Hair follicular keratinocyte (primary cell): Measurements from ENCODE around the genes CLDN24 and ENPP6.

- RAMPAGE, long total RNA: no peak
Observed at GRCh38 chr4:178322880-178323222, 880.6 kb upstream of the AGA start.

- RAMPAGE, long total RNA: no peak
Observed at GRCh38 chr4:179169869-179170358, 1727.7 kb upstream of the AGA start.

DNA sequence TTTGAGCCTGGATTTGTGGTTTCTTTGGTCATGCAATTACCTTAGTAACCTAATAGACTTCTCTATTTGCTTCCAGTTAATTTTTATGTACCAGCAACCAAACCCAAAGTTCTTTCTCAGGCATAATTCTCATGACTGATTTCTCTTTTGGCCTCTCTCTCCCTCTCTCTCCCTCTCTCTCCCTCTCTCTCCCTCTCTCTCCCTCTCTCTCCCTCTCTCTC lies 1420.0 kb upstream of the TENM3 start:
- RAMPAGE, long total RNA: no peak

DNA sequence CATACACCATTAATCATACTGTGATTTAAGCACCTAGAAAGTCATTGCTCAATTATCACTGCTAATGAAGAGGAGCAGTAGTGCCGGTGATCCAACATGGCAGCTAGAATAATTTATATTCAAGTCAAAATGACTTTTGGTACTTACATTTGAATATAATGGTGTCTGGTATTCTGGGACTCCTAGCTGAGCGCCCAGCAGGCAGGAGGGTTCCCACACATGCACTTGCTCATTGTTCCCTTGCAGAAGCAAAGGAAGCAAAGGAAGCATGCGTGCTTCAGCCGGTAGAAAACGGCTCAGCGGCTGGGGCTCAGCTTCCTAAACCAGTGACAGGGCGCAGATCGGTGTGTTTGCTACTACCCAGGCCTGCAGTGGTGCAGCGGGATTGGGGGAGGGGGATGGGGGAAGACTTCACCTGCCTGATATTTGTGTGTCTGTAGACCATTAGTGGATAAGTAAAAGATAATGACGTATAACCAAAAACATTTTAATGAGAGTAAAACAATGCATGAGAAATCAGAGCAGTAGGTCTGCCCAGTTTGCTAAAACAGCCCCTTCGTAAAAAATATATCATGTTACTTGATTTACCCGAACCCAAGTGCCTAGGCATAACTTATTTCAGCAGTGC lies 978.3 kb upstream of the TENM3 start:
- RAMPAGE, long total RNA: no peak

DNA sequence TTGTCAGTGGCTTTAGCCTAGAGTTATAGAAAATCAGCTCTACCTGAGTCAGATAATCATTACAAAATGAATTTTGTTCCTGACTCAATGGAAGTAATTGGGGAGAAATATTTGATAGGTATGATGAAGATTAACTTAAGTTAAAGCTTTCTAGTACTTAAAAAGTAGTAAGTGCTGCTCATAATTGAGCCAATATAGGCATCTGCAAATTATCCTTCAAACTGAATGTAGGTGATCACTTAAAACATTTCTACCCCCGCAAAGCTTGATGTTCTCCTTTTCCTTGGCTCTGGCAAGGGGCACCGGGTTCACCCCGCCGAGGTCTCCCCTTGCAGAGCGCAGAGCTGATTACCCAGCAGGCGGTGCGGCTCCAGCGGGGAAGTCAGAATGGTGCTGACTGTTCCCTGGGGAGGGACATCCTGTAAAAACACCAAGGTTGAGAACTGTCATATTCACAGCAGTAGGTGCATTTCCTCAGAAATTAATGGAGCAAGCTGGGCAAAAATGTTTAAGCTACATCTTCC lies 767.5 kb upstream of the TENM3 start:
- RAMPAGE, long total RNA: no peak

DNA sequence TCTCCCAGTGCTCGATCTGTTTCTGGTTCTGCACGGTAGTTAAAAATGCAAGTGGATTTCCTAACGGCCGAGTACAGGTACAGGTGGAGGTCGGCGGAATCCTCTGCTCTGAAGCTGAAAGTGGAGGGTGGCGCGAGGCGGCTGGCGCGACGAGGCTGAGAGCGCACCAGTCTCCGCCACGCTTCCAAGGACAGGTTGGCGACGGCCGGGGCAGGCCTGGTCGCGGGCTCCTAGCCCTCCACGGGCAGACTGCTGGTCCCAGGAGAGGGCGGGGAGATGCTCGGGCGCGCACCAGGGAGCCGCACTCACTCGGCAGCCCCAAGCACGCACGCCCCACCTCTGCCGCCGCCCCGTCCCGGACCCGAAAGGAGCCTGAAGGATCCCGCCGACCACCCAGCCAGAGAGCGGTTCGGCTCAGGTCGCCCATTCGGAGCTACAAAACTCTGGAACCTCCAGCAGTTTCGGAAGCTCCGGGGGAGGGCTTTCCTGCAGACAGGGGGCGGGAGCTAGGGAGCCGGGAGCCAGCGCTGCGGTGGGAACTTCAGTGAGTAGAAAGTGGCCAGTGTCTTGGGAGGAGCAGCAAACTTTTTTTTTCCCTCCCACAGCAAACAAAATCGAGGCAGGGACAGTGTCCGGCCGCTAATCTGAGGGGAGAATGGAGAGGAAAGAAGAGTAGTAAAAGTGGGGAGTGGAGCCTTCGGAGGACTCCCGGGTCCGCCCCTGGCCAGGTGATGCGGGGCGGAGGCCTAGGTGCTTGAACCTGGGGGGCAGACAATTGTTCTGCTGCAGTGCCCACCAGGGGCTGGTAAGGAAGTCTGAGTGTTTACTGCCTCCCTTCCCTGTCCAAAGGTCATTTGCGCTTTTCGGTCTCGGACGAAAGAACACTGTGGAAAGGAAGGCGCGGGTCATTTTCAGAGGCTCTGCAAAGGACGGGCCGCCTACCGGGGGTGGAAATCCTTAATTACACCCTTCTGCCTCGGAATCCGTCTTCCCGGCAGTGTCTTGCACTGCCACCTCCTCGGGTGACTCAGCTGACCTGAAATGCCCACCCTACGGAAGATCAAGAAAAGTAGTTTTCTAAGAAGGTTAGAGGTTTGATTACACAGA lies 100.4 kb upstream of the TENM3 start:
- RAMPAGE, long total RNA: no peak

DNA sequence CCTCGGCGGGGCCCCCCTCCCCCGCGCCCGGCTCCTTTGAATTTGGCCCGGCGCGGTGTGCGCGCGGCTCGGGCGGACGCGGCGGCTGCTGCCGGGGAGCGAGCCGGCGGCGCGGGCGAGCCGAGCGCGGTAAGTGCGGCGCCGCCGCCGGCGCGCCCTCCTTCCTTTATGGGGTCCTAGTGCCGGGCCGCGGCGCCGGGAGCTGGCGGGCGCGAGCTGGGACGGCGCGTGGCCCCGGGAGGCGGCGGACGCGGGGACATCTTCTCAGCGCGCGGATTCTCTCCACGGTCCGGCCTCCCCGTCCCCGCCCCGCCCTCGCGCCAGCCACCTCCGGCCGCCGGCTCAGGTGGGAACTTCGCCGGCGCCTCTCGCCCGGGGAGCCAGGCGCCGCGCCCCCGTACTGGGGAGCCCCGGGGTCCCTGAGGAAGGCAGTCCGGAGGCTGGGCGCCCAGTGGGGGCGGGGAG lies 98.5 kb upstream of the TENM3 start:
- RAMPAGE, long total RNA: no peak

- RAMPAGE, long total RNA: no peak
Observed at GRCh38 chr4:183165498-183165756, 66.4 kb downstream of the WWC2 start.

DNA sequence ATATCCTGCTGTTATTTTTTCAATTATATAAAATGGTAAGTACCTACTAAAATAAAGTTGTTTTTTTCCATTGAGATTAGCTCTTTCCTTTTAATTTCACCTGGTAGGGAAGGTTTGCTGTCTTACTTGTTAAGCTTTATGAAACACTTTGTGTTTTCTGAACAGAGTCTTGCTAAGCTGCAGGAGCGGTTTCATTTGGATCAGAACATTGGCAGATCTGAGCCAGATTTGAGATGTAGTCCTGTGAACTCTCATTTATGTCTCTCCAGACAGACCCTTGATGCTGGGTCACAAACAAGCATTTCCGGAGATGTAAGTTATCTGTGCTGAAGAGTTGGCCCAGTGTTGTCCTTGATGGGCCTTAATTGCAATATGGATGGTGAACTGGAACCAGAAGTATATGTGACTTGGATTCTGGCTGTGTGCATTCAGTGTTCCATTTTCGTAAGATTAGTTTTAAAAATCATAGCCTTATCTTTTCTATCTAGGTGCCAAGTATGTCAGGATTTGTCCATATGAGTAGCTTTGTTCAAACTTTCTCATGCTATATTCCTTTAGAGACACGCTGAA lies 71.4 kb downstream of the CLDN22 start:
- RAMPAGE, long total RNA: no peak

DNA sequence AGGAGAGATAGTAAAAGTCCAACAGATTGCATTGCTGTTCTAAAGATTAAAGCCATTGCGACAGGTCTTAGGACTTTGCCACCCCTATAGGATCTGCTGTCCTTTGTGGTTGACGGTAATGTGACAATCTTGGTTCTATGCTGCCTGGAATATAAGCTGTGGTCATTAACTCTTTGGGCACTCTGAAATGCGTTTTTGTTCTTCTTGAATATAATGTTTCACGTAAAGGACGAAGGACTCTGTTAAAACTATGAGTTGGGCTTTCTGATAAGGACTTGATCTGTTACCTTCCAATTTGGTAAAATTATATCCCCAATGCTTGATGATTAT lies at the start of gene CLDN24:
Gene CLDN24 (minus strand): TSS at position 56 of the 330 bp plus-strand sequence.
- RAMPAGE, long total RNA: no peak

- RAMPAGE, long total RNA: no peak
Observed at GRCh38 chr4:183412774-183413320, 31.6 kb upstream of the CDKN2AIP start.

- RAMPAGE, long total RNA: no peak
Observed at GRCh38 chr4:183482096-183482656, 22.7 kb upstream of the ING2 start.

DNA sequence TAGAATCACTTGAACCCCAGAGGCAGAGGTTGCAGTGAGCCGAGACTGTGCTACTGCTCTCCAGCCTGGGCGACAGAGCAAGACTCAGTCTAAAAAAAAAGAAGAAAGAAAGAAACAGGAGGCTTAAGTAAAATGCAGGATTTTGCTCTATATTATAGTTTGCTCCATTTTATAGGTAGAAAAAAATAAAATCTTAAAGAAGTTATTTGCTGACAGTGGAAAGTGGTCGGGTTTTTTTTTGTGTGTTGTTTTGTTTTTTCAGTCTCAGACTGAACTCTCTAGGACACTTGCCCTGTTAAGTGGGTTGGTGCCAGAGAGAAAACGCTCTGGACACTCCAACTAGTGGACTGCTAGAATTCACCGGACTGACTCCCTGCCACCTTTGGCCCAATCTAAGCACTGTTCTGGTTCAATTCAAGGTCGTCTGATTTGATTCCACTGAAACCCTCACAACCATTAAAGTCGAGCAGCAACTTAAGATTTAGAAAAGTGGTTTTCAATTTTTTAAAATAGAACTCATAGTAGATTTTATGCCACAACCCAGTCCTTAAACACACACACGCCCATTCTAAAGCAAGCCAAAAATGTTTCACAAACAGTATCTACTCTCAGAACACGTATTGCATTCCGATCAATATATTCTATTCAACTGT lies 27.4 kb downstream of the RWDD4 start:
- RAMPAGE, long total RNA: no peak

GRCh38 chr4:183659656-183660032 lies 551 bp downstream of the TRAPPC11 start:
- RAMPAGE, long total RNA: no peak

DNA sequence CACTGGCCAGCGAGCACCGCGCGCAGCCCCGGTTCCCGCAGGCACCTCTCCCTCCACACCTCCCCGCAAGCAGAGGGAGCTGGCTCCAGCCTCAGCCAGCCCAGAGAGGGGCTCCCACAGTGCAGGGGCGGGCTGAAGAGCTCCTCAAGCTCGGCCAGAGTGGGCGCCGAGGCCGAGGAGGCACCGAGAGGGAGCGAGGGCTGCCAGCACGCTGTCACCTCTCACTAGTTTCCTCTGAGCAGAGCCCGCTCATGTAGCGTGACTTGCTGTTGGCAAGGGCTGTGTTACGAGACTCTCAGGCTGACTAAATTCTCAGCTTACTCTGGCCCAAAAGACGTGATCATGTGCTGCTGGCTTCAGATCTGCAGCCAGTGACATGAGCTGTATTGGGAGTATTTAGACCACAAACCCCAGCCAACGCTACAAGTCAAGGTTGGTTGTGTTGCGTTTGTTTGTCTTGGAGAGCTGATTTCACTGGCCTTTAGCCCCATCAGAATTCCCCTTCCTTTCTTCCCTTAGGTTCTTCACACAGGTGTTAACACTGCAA lies 87.8 kb downstream of the TRAPPC11 start:
- RAMPAGE, long total RNA: no peak

- RAMPAGE, long total RNA: no peak
Observed at GRCh38 chr4:184009748-184010382, 104.8 kb downstream of the STOX2 start.

DNA sequence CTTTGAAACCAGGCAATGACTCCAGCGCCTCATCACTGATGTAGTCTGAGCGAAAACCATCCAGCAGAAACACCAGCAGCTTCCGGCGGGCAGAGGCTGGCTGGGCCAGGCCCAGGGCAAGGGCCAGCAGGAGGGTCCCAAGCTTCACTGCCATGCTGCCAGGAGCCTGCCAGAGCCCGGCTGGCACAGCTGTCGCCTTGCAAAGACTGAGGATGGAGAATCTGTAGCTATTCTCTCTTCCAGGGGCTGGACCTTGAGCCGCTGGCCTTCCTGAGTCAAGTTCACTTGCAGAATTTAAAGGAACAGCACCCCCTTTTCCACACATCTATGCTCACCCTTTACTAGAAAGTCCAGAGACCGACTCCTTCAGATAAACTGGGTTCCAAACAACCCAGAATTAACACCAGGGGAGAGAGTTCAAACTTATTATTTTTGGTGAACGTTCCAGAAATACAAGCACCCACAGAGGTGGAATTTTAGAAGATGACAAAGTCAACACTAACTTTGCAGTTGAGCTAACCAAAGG lies at the start of gene ENPP6:
Gene ENPP6 (minus strand): TSS at position 208 of the 526 bp plus-strand sequence.
- RAMPAGE, long total RNA: no peak

- RAMPAGE, long total RNA: no peak
Observed at GRCh38 chr4:184282070-184282891, 64.6 kb upstream of the ENPP6 start.

GRCh38 chr4:184395402-184396195 lies 78.8 kb downstream of the IRF2 start:
- RAMPAGE, long total RNA: no peak

- RAMPAGE, long total RNA: no peak
Observed at GRCh38 chr4:184470030-184470522, 4.3 kb downstream of the IRF2 start.